SJSA1 (cell line): ENCODE measurements around a stretch of chr13.

- RAMPAGE, long total RNA: no peak
Observed at GRCh38 chr13:39395310-39395984, 207.5 kb downstream of the LHFPL6 start.

DNA sequence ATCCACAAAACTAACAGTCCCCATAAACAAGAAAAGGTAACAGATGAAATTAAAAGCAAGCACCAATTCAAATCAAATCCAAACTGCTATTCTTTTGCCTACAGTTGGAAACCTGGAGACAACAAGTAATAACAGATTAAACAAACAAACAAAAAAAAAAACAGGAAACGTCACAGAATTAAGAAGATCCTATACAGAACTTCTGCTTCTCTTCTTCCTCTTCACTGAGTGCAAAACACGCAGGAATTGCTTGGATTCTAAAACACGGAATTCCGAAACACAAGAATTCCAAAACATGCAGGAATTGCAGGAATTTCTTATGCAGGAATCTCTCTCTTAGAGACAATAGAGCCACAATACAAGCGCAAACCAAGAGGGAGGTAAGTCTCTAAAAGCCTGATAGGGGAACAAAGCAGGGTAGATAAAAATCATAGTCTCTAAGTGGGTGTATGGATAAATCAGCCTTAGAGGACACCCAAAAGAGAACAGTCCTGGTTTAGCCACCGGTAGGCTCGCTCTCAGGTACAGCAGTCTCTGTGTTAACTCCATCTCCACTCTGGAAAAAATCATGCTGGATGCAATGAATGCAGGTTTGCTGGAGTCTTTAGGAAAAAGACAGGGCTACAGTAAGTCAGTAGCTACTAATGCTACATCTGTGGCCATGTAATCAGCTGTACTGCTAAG is 112.9 kb downstream of the LHFPL6 start:
- RAMPAGE, long total RNA: no peak

- RAMPAGE, long total RNA: no peak
Observed at GRCh38 chr13:39893717-39894121, 238.3 kb downstream of the COG6 start.

GRCh38 chr13:39894464-39895138 is 239.1 kb downstream of the COG6 start:
- RAMPAGE, long total RNA: no peak

- RAMPAGE, long total RNA: no peak
Observed at GRCh38 chr13:40113449-40114015, 458.1 kb downstream of the COG6 start.

GRCh38 chr13:40189344-40189818 is 477.1 kb downstream of the FOXO1 start:
- RAMPAGE, long total RNA: no peak

DNA sequence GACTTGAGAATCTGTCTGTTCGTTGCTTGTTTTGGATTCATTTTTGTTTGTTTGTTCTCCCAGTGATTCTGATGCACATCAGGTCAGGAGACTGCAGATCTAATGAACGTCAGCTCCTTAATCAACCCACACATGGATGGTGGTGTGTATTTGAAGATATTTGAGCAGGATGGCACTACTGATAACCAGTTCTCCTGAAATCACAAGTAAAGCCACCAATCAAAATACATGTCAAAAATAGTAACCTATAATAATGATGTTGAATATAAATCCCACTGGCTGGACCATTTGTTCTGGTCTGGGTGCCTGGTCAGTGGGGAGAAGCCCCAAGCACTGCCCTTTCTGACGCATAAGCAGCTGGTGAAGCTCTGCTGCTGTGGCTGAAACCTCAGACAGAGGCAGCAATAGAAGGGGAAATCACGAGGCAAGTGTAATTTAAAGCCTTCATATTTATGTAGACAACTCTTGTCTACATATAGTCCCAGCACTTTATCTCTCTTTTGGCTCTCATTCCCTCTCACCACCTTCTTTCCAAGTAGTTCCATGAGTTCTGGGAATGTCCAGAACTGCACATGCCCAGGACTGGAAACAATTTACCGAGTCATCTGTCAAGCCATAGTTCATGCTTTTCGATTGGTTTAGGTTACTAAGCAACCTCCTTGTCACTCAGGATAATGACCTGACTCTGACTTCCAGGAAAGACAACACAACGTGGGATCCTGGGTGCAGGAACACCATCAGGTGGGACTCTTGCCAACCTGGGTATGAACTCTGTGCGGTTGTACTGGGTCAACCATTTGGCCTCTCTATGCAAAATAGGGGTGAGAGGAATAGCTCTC is 322.2 kb downstream of the FOXO1 start:
- RAMPAGE, long total RNA: no peak

- RAMPAGE, long total RNA: no peak
Observed at GRCh38 chr13:40346719-40347087, 319.7 kb downstream of the FOXO1 start.

DNA sequence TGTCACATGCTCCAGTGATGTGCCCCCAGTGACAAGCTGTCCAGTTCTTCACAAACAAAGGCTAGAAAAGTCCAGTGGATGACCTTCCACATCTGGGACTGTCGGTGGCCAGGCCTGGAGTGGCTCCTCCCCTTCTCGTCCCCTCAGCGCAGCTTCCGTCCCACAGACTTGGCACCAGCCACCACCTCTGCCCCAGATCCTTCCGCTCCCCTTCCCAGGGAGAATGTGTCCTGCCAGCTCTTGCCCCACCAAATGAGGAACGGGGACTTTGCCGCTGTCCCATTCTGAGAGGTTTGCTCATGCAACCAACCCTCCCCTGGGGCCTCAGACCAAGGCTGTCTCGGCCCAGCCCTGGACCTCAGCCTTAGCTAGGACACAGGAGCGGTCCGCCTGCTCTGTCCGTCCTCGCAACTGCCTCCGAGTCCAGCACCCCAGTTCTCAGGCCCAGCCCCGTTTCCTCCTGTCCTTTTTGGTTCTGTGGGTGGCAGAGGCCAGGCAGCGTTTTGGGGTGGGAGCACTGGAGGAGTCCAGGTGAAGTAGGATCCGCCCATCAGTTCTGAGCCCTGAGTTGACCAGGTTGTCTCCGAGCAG is 284.5 kb downstream of the FOXO1 start:
- RAMPAGE, long total RNA: no peak

DNA sequence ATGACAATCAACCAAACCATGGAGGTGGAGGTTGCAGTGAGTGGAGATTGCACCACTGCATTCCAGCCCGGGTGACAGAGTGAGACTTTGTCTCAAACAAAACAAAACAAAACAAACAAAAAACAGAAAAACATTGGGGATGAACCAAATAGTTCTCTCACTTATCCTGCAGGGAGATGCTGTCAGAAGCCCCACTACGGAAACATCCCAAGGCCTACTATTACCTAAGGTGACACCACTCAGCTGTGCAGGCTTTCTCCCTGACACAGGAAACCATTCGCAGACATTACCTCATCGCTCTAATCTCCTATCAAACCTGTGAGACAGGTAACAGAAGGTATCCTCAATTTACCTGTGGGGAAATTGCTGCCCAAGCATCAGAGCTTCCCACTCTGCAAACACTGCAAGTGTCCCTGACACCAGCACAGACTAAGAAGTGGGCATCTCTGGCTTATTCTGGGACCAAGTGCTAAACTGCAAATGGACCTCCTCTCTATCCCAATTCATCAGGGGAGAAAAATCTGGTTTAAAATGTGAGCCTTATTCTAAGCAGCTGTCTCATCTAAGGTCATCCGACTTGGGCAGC is 113.4 kb downstream of the FOXO1 start:
- RAMPAGE, long total RNA: no peak

DNA sequence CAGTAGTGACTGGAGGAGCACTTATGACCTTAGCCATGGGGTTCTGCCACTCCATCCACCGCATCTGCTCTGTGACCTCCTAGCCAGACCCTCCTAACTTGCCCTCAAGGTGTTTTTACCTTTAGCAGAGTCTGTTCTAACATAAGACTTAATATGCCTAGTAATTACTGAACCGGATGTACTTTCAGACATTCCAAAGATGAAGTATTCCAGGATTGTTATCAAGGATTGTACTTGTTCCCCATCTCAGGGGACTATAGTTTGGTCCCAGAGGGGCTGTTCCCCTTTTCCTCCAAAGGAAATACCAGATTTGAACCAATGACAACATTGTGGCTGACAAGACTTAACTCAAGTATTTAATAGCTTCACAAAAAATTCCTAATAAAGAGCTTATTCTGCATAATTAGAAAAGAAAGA is 111.1 kb downstream of the FOXO1 start:
- RAMPAGE, long total RNA: no peak

GRCh38 chr13:40606677-40606983 is 59.8 kb downstream of the FOXO1 start:
- RAMPAGE, long total RNA: no peak

DNA sequence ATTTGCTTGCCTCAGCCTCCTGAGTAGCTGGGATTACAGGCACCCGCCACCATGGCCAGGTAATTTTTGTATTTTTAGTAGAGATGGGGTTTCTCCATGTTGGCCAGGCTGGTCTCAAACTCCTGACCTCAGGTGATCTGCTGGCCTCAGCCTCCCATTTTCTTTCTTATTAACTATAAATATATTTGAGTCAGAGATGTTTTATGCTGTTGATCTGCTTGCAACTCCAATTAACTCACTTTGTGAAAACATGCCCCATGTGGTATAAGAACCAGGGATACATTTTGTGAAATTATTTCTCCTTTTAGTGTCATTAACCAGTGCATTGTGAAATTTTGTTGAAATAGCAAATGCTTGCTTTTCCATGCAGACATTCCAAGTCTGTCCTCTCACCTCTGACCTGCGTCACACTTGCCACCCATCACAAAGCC is 5.1 kb upstream of the SLC25A15 start:
- RAMPAGE, long total RNA: no peak

DNA sequence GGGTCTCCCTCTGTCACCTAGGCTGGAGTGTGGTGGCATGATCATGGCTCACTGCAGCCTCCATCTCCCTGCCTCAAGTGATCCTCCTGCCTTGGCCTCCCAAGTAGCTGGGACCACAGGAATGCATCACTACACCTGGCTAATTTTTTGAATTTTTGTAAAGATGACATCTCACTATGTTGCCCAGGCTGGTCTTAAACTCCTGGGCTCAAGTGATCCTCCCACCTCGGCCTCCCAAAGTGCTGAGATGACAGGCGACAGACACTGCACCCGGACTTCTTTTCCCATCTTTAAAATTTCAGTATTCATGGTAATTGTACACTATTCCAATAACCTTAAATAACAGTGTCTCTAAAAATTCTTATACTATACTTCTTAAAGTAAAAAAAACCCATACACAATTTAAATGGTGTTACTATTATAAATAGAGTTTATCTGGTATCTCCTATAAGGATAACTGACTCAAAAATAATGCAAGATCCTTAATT is 89.1 kb downstream of the ELF1 start:
- RAMPAGE, long total RNA: no peak

GRCh38 chr13:40946174-40947052 is 72.7 kb downstream of the ELF1 start:
- RAMPAGE, long total RNA: no peak

DNA sequence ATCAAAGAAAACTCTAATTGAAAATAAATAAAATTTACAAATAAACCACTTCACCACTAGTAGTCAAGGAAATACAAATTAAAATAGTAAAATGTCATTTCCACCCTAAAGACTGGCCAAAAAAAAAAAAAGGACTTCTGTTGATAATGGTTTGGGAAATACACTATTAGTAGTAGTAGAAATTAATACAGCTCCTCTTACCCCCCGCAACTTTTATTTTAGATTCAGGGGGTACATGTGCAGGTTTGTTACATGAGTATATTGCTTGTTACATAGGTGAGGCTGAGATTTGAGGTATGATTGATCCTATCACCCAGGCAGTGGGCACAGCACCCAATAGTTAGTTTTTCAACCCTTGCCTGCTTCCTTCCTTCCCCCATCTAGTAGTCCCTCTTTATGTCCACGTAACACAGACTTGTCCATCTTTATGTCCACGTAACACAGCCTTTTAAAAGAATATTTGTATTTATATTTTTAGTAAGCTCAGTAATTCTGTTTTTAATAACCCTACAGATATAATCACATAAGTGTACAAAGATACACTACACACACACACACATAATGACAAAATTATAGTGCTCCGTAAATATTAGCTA is 40.3 kb downstream of the ELF1 start:
- RAMPAGE, long total RNA: no peak

DNA sequence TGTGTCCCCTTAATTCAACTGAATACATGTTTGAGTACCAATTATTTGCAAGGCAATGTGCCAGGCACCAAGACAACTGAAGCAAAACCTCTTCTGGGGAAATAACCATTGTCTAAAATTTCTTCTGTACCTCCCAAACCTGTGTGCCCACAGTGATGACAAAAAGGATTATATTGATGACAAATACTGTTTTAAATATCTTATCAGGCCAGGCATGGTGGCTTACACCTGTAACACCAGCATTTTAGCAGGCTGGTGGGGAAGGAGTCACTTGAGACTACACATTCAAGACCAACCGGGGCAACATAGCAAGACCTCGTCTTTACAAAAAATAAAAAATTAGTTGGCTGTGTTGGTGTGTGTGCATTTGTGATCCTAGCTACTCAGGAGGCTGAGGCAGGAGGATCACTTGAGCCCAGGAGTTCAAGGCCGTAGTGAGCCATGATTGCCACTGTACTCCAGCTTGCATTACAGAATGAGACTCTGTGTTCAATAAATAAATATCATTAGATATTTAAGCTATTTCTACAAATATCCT is 35.0 kb downstream of the ELF1 start:
- RAMPAGE, long total RNA: no peak

GRCh38 chr13:40985402-40986262 is 33.5 kb downstream of the ELF1 start:
- RAMPAGE, long total RNA: no peak

- RAMPAGE, long total RNA: no peak
Observed at GRCh38 chr13:41034876-41035371, 15.8 kb upstream of the ELF1 start.

GRCh38 chr13:41050300-41050483 is 11.1 kb upstream of the WBP4 start:
- RAMPAGE, long total RNA: no peak